ENCODE measurements around a stretch of chr11.

DNA sequence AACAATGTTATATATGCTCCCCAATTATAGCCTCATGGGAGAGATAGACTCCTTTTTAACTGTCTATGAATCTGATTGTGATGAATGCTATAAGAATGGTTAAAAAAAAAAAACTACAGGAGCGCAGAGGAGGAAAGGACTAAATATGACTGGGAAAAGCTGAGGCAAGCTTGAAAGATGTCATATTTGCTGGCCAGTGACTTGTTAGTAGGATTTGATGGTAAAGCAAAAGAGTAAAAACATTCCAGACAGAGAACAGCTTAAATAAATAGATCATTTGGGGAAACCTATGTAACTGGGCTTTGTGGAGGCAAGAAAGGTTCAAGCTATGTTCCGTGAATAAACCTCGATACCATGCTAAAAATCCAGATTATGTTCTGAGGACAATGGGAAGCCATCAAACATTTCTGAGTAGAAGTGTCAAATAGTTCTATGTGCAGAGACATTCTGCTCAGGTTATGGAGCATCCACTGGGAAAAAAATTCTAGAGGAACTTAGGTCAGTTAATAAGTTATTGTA, 24.3 kb downstream of the MTMR2 start:
- PRO-cap = no peak

DNA sequence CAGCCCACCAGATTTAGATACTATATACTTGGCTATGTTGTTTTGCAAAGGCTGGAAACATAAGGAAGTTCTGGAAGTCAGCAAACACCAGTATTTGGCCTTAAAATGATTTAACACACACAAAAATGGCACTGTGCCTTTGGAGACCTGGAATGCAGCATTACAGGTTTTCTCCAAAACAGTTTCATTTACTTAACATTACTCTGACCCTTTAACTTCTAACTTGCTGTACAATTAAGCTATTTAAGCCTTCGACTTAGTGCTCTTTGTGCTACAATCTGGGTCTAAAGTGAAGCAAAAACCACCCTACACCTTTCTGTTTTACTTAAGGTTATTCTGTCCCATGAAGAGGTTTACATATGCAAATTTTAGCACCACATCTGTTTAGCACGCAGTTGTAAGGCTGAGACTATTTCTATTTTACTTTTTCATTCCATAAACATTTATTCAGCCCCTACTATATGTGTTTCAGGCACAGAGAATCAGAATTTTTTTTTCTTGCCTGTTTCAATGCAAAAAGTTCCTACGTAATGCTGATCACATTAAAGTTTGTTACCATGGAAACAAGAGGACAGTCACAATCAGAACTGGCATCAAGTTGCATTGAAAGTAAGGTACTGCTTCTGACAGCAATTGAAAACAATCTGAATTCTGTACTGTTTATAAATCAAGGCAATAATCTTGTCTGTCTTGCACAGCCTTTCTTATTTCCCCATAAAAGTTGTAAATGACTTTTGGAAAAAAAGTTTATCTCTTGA, 70.3 kb downstream of the MAML2 start:
- PRO-cap = no peak

- PRO-cap = no peak
Measured at GRCh38 chr11:96308883-96309407, 34.0 kb downstream of the MAML2 start.

DNA sequence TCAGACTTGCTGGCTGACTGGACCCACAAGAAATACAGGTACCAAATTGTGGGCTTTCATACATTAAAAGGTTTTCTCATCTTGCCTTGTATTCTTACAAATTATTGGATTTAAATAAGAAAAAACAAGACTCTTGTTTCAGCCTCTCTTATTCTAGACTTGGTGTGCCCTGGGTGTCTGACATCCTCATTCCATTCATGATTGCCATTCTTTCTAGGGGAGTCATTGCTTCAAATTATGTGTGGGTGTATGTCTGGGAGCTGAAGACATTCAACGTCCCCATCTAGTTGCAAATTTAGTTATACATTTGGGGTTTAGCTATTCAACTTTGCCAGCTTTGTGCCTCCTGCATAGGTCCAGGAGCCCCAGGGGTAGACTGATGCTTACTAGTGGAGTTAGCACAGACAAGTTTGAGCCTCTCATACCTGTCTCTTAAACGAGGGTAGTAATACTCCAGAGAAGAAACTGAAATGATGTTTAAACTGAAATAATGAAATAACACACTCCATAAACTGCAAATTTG, 18.0 kb downstream of the MAML2 start:
- PRO-cap = no peak

GRCh38 chr11:96342085-96342445, 930 bp downstream of the MAML2 start:
- PRO-cap = no peak

- PRO-cap = no peak
Measured at GRCh38 chr11:98184753-98185059, 836.0 kb upstream of the CNTN5 start.

- PRO-cap = no peak
Measured at GRCh38 chr11:100630960-100631311, 56.2 kb upstream of the ARHGAP42 start.

DNA sequence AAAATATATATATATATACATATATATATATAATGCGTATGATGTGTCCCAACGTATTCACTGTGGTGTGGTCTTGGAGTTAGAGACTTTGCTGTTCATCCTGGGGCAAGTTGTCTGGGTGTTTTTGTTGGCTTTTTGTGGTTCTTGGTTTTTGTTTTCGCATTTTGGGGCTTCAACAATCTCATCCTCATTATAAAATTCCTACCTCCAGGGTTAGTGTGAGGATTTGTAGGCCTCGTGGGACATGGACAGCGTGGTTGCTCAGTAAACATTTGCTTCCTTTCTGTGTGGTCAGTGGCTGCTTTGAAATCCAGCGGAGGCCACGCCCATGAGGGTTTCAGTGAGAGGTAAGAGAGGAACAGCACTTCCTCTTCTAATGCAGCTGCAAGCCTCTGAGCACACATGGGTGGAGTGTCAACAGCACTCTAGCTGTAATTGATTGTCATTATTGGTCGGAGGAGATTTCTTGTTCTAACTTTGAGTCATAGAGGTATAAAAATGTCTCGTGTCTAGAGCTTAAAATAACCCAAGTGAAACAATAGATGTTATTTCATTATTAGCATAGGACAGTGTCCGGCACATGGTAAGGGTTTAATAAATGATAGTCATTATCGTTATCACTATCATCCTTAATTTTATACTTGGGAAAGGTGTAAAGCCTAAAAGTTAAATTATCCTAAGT, 6.0 kb upstream of the ARHGAP42 start:
- PRO-cap = no peak

- PRO-cap = no peak
Measured at GRCh38 chr11:100686335-100686919, 661 bp upstream of the ARHGAP42 start.

DNA sequence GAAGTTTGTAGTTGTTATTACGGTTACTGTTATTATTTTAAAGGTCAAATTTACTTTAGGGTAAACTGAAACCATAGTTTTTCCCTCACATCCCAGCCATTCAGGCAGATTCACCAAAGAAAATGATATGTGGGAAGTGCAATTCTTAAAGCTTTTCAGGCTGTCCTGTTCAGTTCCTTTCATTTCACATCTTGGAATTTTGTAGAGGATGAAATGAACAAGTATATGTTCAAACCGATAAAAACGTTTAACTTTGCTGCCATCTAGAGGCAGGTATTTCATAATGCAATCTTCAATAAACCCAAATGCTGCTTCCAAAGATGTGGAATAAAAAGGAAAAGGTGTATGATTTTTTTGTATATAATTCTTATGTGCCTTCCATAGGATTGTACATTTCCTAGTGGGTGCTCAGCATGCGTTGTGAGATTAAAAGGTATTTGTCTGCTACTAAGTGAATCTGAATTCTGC, 199.5 kb downstream of the PGR start:
- PRO-cap = no peak

DNA sequence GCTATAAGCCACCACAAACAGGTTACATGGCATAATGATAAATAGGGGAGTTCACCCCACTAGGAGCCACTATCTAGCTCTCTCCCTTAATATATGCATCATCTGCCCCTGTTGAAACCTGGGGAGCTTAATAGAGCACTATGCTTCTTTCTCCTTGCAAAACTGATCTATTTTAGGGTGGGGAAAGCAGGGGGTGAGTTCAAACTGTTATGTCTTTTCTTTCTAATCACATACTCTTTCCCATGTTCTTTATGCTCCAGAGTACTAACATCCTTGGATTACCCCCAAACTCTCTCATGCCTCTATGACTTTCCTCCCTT, 32.7 kb downstream of the PGR start:
- PRO-cap = no peak

- PRO-cap = no peak
Measured at GRCh38 chr11:101125723-101126331, 3.8 kb downstream of the PGR start.

- PRO-cap = no peak
Measured at GRCh38 chr11:101907894-101908128, 7.0 kb upstream of the CEP126 start.

GRCh38 chr11:102010985-102011586, 36.2 kb upstream of the CFAP300 start:
- PRO-cap = no peak

GRCh38 chr11:102112473-102112947, 2.3 kb downstream of the YAP1 start:
- PRO-cap = no peak

GRCh38 chr11:102177676-102178751, 67.8 kb downstream of the YAP1 start:
- PRO-cap = no peak

DNA sequence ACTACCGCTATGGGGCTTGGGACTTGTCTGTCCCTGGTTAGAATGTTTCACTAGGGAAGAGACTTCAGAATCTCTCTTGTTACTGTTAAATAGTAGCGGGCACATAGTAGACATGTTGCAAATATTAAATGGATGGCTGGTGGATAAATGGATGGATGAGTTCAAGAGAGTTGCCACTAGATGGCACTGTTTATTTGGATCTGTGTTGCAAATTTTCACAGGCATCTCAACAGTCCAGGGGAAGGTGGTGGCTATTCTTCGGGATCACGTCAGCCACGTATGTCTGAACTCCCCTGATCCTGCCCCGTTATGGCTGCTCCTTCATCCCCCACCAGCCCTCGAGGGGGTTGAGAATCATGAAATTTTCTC, 29.3 kb upstream of the BIRC3 start:
- PRO-cap = no peak

GRCh38 chr11:102300713-102301283, 16.5 kb upstream of the BIRC3 start:
- PRO-cap = no peak

DNA sequence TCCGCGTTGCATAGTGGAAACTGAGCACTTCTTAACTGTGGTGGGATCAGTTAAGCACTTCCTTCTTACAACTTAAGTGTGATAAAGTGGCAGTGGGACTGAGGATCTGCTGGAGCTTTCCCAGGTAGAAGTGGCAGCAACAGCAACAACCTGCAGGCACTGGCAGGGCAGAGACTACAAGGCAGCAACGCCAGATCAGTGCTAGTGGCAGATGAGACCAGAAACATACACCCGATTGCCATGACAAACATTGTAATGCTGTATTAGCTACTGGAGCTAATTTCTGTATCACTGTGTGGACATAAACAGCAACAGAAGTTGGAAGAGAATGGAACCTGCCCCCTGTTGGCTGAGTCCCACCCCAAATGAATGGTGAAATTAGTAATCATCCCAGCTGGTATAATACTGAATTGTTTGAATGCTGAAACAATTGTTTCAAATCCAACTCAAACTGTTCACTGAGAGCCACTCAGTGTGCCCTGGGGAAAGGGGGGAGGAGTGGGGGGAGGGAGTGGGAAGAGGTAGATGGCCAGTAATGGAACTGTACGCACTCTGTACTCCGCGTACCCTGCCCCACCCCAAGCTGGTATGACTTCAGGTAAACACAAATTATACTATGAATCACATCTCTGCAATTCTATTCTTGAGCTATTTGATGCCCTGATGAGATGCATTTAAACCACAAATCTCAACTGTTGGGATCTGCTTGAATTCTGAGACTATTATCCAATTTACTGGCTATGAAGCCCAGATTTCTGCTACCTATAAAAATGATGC, 11.2 kb upstream of the BIRC3 start:
- PRO-cap = no peak

GRCh38 chr11:102421306-102421613, 31.3 kb downstream of the TMEM123 start:
- PRO-cap = no peak